Testis (tissue), 5 donors: Measurements from ENCODE around the gene MISP3.

GRCh38 chr19:13845706-13846189 is 31.2 kb upstream of the NANOS3 start:
- PRO-cap, 3 experiments: no peak in any of the 3 experiments
- RAMPAGE, long total RNA, 2 experiments: no peak in any of the 2 experiments
- RRBS: no CpG with 5 or more reads among the region's 7 CpGs

GRCh38 chr19:13884726-13885738 is 8.1 kb downstream of the NANOS3 start:
- PRO-cap, 3 experiments: peak in 3 of 3 experiments; most common plus-strand start chr19:13885175 (in 3); most common minus-strand start chr19:13885051 (in 3)
- RAMPAGE, long total RNA, 2 experiments: no peak in any of the 2 experiments
- RRBS: 59% methylated on average over 6 of the region's 27 CpGs

DNA sequence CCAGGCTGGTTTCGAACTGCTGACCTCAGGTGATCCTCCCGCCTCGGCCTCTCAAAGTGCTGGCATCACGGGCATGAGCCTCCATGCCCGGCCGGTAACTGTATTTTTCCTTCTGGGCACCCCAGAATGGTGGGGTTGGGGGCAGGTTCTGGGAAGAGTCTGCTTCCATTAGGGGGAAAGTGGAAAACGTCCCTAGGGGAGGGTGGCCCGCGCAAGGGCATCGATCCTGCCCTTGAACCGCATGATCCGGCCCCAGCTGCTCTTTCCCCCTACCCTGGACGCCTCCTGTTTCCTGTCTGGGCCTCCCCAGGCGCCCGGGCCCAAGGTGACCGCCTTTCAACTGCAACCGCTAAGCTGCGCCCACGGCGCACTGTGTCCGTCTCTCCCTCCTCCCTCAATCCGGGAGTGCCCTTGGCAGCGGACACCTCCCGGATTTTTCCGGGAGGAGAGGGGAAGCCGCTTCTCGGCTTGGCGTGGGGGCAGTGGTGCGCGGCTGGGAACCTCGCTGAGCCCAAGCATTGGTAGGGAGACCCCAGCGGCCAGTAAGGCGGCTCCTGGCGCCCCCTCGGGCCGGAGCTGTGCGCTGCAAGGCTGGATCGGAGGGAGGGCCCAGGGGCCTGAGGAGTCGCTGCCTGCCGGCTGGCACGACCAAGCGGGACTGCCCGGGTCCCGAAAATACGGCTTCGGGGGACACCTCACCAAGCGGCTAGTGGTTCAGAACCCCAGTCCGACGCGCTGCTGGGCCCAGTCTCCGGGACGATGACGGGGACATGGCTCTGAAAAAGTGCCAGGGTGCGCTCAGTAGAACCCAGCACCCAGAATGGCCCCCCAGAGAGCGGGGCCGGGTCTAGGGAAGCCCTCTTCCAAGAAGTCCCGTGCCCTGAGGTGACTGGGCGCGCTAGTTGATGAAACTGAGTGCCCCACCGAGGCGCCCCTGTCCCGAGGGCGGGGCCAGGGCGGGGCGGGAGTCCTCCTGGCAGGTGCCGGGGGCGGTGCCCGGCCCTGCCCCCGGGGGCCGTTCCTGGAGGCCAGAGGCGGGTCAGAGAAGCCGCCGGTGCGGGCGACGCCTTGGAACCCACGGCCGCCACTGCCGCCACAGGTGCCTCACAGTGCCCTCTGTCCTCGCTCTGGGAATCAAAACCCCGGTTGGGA is at the start of gene MISP3:
TSS of gene MISP3 (plus strand) at position 1,071 of the 1,152 bp plus-strand sequence.
- PRO-cap, 3 experiments: peak in 3 of 3 experiments; most common plus-strand start position 1,031 of the sequence (in 2); most common minus-strand start position 941 of the sequence (in 2)
- RAMPAGE, long total RNA, 2 experiments: start-site peak on the plus strand in 2 of 2 experiments, centred at positions 1,045 to 1,074 of the sequence, 12 to 27 reads per replicate
- RRBS: 1% methylated on average over 38 of the region's 81 CpGs

DNA sequence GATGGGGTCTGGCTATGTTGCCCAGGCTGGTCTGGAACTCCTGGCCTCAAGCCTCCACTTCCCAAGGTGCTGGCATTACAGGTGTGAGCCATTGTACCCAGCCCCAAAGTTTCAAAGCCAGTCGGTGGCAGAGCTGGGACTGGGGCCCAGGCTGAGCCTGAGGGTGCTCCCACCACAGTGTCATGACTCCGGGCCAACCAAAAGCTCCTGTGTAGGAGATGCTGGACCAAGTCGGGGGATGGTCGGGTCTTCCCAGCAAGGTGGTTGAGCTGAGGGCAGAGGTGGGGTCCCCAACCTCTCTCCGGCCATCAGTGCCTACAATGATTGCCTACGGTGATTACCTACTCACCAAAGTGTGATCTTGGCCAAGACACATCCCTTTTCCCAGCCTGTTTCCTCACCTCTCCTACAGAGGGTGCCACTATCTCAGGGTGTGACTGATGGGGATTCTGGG is 10.8 kb upstream of the C19orf67 start:
- PRO-cap, 3 experiments: no peak in any of the 3 experiments
- RAMPAGE, long total RNA, 2 experiments: no peak in any of the 2 experiments
- RRBS: 97% methylated on average over 2 of the region's 6 CpGs

GRCh38 chr19:14113775-14114719 is 3.5 kb downstream of the PRKACA start:
- PRO-cap, 3 experiments: peak in 2 of 3 experiments; most common plus-strand start chr19:14114355 (in 1); most common minus-strand start chr19:14114172 (in 2)
- RAMPAGE, long total RNA, 2 experiments: start-site peak on the minus strand in 2 of 2 experiments, at chr19:14114156-14114188 at its widest, 451 to 621 reads per replicate
- RRBS: 14% methylated on average over 4 of the region's 24 CpGs

DNA sequence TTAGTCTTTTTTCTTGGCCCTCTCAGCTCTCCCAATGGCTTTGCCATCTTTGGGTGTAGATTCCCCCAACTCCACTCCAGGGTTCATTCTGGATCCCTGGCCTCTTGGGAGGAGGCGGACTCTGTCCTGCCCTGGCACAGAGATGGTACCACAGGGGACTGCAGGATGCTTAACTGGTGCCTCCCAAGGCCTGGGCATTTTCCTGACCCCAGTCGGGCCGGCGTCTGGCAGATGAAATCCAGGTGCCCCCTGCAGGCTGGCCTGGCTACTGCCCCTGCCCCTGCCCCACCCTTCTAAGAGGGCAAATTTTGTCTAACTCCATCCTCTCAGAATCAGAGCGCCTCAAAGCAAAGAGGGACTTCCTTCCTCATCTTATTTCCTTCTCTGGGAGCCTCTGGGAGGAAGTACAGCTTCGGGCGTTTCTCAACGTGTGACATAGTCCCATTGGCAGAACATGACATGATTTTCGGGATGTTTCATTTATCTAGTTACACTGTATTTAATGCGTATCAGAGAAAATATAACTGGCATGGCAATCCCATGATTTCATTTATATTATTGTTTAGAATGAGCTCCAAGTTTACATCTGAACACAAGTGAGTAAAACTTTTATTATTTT is 2.7 kb downstream of the PRKACA start:
- PRO-cap, 3 experiments: peak in 2 of 3 experiments; most common plus-strand start position 512 of the sequence (in 1); most common minus-strand start position 386 of the sequence (in 1)
- RAMPAGE, long total RNA, 2 experiments: no peak in any of the 2 experiments
- RRBS: no CpG with 5 or more reads among the region's 10 CpGs

DNA sequence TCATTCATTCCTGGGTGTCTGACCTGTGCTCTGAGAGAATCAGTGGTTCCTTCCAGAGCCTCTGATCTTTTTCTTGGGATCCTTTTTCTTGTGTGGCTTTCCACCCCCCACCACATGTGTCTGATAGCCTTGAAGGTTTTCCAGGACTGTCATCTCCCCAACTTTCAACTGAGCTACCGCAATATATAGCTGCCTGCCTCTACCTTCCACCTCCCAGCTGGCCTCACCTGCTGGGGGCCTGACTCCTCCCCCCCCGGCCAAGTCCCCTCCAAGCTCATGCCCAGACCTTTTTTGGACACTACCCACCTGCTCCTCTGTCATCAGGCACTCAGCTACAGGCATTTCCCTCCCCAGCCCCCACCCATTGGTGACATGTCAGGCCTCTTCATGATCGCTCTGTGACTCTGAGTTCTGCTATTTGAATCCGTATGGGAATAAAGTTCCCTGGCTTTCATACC is 1.9 kb downstream of the PRKACA start:
- PRO-cap, 3 experiments: no peak in any of the 3 experiments
- RAMPAGE, long total RNA, 2 experiments: no peak in any of the 2 experiments
- RRBS: no CpG with 5 or more reads among the region's 4 CpGs

GRCh38 chr19:14147886-14148833 is 11.8 kb upstream of the ASF1B start:
- PRO-cap, 3 experiments: peak in 2 of 3 experiments; most common plus-strand start chr19:14148379 (in 2)
- RAMPAGE, long total RNA, 2 experiments: no peak in any of the 2 experiments
- RRBS: 60% methylated on average over 3 of the region's 19 CpGs

DNA sequence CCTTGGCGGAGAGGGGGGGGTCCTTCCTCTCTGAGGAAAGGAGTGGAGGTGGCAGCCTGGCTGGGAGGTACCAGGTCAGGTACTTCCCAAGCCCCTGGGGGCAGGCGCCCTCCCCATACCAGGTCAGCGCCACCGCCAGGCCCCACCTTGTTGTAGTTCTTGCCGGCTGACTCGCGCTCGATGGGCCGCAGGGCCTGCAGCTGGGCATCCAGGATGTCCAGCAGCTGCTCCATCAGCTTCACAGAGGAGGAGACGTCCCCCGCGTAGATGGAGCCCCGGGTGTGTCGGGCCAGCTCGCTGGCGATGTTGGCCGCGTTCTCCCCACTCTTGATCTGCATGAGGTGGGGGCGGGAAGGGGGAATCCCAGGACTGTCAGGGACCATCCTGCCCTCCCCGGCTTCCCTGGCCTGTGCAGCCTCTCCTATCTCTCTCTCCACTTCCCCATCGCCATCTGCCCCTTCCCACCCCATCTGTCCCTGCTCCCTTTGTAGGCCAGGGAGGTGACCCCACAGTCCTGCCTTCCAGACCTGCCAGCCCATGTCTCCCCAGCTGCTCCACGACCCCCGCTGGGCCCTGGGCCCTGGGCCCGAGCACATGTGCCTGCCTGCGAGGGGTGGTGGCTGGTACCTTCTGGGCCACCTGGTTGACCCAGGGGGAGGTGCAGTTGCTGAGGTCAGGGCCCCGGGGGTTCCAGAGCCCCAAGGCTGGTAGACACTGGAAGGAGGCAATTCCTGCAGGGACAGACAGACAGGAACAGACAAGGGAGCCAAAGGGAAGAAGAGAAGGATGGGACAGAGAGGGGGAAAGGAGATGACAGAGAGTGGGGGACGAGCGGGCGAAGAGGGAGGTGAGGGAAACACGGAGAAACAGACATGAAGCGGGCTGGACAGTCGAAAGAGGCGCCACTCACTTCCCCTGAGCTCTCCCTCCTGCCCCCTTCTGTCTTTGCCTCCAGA is 23.9 kb upstream of the ASF1B start:
- PRO-cap, 3 experiments: no peak in any of the 3 experiments
- RAMPAGE, long total RNA, 2 experiments: no peak in any of the 2 experiments
- RRBS: 85% methylated on average over 10 of the region's 33 CpGs

DNA sequence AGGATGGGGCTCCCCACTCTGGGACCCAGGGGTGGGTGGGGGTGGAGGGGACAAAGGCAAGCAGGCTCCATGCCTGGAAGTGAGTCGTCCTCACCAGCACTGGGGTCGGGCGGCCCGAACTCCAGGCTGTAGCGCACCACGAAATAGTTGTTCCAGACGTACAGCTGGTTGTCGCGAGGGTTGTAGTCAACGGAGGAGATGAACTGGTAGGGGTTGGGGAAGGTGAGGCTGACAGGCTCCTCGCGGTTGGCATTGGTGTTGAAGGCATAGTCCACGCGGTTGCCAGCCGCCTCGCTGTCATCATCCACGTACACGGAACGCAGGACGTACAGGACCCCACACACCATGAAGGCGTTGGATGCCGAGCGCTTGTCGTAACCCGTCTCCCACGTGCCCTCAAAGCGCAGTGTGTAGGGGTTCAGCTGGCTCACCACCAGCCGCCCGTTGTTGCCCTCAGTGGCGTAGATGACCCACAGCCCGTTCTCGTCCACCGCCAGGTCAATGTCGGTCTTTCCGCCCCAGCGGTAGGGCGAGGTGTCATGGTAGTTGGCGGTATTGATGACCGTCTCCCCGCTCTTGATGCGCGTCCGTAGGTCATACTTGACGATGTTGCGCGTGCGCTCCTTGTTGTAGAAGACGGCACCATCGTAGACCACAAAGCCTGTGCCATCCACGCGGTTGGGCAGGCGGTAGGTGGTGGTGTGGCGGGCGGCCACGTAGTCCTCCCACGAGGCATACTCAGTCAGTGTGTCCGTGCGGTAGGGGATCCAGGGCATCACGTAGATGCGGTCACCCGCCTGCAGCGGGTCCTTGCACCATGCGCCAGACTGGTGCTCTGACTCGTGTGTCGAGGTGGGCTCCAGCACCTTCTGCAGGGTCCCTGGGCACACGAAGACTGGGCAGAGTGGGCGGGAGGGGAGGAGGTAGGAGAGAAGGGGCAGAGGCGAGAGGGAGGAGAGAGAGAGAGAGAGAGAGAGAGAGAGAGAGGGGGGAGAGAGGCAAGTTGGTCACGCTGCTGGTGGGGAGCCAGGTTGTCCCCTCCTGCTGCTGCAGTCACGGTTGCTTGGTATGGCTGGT is 26.5 kb upstream of the ASF1B start:
- PRO-cap, 3 experiments: no peak in any of the 3 experiments
- RAMPAGE, long total RNA, 2 experiments: no peak in any of the 2 experiments
- RRBS: no CpG with 5 or more reads among the region's 70 CpGs

DNA sequence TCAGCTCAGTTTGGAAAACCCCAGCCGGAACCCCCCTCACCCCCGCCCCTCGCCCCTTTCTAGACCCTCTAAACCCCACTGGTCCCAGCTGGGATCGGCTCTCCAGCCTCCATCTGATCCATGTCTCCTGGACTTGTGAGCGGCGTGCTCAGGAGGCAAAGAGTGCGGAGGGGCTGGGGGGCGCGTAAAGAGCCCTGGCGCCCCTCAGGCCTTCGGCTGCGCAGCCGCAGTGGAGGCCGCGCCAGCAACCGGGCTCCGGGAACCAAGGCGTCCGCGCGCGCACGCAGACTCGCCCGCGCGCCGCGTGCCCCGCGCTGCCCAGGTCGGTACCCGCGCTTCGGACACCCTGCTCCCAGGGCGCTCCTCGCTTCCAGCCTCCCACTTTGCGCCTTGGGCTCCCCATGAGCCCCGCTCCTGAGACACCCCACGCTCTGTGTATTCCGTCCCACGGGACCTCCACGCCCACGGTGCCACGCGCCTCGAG is 3.4 kb upstream of the ADGRL1 start:
- PRO-cap, 3 experiments: no peak in any of the 3 experiments
- RAMPAGE, long total RNA, 2 experiments: no peak in any of the 2 experiments
- RRBS: no CpG with 5 or more reads among the region's 47 CpGs

DNA sequence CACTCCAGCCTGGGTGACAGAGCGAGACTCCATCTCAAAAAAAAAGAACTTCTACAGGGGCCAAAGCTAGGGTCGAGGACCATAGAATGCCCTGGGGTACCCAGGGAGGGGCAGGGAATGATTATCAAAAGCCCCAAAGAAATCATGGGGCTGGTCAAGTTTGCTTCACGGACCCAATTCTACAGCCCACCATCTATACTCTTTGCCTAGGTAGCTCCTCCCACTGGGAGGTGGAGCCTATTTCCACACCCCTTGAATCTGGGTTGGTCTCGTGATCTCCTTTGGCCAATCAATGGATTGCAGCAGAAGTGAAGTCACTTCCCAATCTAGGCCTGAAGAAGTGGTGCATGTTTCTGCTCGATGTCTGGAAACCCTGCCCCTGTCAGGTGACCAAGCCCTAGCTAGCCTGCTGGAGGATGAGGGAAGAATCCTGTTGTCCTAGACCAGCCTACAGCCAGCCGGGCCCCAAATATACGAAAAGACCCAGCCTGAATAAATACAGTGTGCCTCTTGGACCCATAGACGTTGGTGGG is 86.3 kb upstream of the ADGRE5 start:
- PRO-cap, 3 experiments: peak in 1 of 3 experiments; most common minus-strand start position 181 of the sequence (in 1)
- RAMPAGE, long total RNA, 2 experiments: no peak in any of the 2 experiments
- RRBS: no CpG with 5 or more reads among the region's 8 CpGs

DNA sequence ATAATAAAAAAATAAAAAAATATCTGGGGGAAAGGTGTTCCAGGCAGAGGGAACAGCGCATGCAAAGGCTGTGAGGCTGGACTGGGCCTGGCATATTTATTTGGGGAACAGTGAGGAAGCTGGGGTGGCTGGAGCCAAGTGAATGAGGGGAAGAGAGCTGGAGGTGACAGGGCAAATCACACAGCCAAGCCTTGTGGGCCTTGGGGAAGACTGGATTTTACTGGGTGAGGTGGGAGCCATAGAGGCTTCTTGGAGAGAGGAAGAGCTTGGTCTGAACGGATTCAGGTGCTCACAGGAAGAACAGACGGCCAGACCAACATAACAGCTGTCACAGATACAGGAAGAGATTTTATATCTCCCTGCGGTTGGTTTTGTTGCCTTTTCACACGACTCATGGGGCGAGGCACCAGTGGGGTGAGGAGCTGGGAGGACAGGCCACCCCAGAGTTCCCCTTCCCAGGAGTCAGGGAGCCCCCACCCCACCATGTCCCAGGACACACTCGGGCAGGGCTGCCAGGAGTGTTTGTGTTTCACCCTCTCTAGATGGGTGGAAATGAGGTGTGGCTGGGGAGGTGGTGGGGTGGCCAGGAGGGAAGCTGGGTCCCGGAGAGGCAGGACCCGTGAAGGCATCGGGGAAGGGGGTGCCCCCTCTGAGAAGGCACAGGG is 25.5 kb upstream of the ADGRE5 start:
- PRO-cap, 3 experiments: no peak in any of the 3 experiments
- RAMPAGE, long total RNA, 2 experiments: no peak in any of the 2 experiments
- RRBS: no CpG with 5 or more reads among the region's 10 CpGs

GRCh38 chr19:14356316-14356830 is 24.9 kb upstream of the ADGRE5 start:
- PRO-cap, 3 experiments: no peak in any of the 3 experiments
- RAMPAGE, long total RNA, 2 experiments: no peak in any of the 2 experiments
- RRBS: no CpG with 5 or more reads among the region's 10 CpGs

DNA sequence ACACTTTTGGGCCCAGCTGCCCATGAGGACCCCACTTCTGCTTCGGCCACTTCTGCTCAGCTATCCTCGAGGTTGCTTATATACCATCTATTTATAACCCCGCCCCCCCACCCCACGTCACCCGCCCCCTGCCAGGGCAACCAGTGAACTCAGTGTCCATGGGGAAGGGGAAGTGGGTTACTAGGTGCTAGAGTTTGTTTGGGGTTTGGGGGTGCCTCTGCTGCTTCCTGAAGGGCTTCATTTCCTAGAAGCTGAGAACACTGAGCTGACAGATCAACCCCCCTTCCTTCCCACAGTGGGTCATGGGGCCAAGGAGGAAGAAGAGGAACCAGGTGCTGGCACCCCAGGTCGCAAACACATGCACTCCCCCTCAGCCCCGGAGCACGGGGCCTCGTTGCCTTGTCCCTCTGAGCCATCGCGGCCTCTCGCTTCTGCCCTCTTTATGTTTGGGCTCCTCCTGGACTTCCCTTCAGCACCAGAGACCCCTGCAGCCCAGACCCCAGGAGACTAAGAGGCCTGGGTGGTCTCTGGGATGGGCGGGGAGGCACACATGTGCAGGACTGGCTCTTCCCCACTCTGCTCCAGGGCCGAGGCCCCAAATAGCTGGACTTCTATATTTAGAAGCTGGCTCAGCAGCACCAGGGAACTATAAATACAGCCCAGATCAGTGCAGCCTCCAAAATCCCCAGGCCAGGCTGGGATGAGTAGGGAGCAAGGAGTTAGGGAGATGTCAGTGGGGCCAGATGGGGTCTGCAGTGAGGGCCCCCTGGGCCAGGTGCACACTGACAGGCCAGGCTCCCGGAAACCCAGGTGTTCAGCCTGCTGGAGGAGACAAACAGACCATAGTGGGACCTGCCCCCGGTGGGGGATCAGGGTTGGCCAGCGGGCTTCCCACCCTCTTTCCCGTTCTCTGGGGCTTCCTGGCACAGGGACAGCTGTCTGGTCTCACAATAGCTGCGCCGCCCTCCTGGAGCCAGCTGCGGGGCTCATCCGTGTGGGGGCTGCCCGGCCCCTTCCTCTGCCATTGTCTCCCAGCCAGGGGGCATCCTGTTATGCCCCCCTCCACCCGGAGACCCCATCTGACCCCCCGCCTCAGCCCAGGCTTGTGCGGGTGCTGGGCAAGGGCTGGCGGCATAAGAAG is 5.7 kb upstream of the ADGRE5 start:
- PRO-cap, 3 experiments: peak in 3 of 3 experiments; most common plus-strand start position 190 of the sequence (in 2); most common minus-strand start position 54 of the sequence (in 3)
- RAMPAGE, long total RNA, 2 experiments: no peak in any of the 2 experiments
- RRBS: 77% methylated on average over 7 of the region's 27 CpGs

- PRO-cap, 3 experiments: no peak in any of the 3 experiments
- RAMPAGE, long total RNA, 2 experiments: no peak in any of the 2 experiments
- RRBS: no CpG with 5 or more reads among the region's 32 CpGs
Observed at GRCh38 chr19:14412519-14413286, 6.4 kb downstream of the DDX39A start.

DNA sequence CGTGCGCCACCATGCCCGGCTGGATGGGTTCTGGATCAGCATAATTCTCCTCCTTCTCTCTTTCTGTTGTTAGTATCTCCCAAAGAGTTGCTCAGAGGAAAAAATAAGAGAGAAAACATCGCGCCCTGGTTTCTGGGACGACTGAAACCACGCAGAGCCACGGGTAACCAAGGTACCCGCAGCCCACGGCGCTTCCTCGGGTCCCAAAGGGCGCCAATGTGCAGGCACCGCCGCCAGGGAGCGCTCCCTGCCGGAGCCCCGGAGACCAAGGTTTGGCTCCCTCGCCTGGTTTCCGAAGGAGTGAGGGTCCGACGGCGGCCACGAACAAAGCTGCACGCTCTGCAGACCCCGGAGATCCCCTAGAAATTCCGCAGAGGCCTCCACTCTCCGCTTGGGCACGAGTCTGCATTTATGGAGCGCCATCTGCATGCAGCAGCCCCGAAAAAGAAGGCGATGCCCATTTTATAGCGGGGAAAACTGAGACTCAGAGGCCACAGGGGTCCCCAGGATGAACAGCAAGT is 1.2 kb upstream of the PKN1 start:
- PRO-cap, 3 experiments: no peak in any of the 3 experiments
- RAMPAGE, long total RNA, 2 experiments: no peak in any of the 2 experiments
- RRBS: 6% methylated on average over 7 of the region's 33 CpGs

DNA sequence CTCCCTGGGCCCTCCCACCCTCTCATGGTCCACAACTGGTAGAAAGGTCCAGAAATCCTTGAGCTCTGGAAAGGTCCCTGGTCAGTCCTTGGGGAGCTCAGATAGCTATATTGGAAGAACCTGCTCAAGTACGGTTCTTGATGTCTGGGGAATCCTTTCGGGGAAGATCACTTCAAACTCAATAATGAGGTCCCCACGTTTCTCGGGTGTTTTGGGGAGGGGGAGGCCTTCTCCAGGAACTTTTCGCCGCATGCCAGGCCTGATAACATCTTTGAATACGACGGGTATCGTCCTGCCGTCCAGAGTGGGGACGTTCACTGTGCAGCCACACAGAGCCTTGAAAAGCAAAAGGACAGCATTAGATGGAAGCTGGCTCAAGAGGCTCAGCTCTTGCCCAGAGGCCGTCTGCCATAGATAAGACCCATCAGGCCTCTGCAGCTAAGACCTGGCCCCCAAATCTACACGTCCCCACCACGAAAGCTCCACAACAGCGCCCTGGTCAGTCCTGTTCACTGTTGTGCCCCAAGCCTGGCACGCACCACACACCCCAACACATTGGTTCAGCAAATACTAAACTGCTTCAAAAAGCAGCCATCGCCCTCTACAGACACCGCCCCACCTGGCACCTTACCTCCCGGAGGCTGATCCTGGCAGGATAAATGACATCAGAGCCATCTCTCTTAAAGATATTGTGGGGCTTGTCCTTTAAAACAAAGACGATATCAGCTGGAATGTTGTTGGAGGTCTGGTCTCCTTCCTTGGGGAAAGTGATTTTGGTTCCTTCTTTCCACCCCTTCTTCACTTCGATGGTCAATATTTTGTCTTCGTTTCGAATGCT is 2.1 kb downstream of the DNAJB1 start:
- PRO-cap, 3 experiments: no peak in any of the 3 experiments
- RAMPAGE, long total RNA, 2 experiments: no peak in any of the 2 experiments
- RRBS: no CpG with 5 or more reads among the region's 23 CpGs

DNA sequence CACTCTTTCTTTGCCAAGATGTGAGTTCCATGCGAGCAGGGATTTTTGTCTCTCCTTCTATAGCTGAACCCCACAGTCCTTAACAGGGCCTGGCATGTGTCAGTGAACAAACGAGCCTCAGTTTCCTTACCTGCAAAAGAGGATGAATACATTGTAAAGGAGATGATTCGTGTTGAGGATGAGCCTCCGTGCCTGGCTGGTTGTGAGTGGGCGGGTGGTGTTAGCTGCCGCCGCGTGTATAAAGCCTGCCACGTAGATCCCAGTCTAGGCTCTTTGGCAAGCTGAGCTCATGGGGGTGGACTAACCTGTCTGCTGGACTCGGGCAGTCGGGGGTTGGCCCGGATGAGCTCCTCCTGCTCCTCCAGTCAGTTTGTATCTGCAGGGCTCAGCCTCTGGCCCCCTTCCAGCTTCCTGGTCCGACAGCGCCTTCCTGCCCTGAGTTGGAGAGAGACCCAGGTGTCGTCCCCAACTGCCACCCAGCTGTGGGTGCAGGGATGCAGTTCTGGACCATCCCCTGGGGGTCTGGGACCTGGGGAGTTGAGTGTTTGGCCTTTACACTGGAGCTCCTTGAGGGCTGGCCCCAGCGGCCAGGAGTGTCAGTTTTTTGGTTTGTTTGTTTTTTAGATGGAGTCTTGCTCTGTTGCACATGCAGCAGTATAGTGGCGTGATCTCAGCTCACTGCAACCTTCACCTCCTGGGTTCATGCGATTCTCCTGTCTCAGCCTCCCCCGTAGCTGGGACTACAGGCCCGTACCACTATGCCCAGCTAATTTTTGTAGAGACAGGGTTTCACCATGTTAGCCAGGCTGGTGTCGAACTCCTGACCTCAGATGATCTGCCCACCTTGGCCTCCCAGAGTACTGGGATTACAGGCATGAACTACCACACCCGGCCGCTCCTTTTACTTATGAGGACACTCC is 20.9 kb downstream of the TECR start:
- PRO-cap, 3 experiments: no peak in any of the 3 experiments
- RAMPAGE, long total RNA, 2 experiments: no peak in any of the 2 experiments
- RRBS: no CpG with 5 or more reads among the region's 23 CpGs

GRCh38 chr19:14558747-14559185 is 13.1 kb downstream of the NDUFB7 start:
- PRO-cap, 3 experiments: no peak in any of the 3 experiments
- RAMPAGE, long total RNA, 2 experiments: no peak in any of the 2 experiments
- RRBS: no CpG with 5 or more reads among the region's 9 CpGs